ENCODE measurements around the genes ZNF816 and ZNF331.

GRCh38 chr19:52234431-52235233 lies 34.8 kb upstream of the ZNF766 start:
- PRO-cap = no peak

DNA sequence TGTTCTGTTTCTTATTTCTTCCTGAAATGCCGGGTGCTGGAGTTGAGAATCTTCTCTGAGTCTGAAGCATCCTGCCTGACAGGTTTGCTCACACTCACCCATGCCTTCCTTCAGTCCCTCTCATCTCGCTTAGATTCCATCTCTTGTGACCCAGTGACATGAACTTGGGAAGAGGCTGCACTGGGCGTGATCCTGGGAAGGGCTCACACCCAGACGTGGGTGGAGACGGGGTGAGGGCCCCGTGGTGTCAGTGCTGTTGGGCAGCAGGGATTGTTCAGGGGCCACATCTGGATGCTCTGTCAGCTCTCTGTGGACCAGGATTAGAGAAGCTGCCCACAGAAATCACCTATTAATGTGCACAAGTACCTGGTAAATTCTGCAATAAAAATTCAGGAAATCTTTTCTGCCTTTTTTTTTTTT lies 8.2 kb downstream of the ZNF766 start:
- PRO-cap = no peak

DNA sequence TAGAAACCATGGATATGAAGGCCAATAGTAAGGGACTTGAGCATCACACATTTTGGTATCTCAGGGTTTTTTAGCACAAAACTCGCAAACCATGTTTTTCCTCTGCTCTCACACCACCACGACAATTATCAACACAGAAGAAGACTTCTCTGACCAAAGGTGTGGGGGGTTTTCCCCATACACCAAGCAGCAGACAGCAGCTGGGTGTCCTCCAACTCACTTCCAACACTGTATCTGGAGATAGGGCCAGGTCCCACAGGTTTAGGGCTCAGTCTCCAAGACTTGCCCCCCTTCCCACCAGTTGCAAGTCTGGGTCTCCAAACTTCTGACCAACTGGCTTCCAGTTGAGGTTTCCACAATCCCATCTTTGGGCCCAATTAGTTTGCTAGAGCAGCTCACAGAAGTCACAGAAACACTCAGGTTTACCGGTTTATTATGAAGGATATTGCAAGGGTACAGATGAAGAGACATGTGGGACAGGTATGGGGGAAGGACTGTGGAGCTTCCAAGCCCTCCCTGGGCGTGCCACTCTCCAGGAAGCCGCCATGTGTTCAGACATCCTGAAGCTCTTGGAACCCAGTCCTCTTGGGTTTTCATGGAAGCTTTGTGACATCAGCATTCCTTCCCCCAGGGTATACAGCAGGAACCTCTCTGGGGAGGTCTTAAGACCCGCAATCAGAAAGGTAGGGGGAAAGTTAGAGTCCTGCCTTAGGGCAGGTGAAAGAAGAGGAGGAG lies 11.7 kb upstream of the ZNF480 start:
- PRO-cap = no peak

DNA sequence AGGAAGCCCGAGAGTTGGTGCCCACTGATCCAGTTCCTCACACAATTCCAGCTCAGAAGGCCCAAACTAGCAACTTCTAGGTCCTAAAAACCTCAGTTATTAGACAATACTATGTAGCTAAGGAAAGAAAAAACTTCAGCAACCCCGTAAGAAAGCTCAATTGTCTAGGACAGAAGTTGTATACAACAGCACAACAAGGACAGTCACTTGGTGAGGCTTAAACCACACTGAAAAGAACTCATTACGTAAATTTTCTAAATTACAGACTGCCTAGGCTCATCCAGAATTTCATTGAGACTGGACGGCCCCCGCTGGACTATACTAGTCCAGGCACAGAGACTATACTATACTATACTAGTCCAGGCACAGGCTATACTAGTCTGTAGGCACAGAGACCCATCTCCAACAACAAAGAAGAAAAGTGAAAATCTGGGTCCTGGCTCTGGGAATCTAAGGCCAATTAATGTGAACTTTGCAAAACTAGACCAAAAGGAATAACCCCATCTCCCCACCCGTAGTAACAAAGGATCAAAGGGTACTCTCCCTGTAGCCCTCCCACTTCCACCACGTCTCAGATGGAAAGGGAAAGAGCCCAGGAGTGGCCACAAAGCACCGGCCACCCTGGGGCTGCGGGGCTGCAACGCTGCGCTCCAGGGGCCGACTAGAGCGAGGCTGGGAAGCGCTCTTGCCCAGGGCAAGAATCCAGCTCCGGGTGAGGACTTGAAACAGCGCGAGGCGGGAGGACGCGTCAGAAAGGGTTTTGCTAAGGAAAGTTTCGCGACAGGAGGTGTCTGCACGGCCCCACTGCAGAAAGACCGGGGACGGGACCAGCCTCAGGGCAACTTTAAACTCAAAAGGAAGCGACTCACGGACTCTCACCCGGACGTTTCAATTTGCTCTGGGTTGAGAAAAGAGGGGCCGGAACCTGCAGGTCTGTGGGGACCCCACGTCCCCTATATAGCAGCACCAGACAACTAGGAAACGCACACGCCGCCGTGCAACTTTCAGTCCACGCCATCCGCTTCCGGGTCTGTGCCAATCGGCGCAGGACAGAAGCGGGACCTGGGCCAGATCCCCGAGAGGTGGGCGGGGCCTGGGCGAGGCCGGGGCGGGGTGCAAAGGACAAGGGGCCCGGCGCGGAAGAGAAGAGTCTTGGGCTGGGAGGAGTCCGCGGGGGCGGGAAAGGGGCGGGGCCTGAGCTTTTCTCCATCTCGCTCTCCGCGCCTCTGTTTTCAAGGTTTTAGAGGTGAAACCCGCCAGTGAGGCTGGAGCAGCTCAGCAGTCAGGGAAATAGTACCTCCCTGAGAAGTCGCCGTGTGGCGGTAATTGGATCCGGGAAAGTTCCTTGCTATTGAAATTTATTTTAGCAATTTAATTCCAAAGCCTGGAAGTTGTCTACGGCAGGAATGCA lies at the start of gene ZNF816:
Gene ZNF816, minus strand, starts transcription at position 1,034 of the 1,411 bp plus-strand sequence.
- PRO-cap = unidirectional peak, plus-strand start at position 574 of the sequence; bidirectional peak, plus-strand start at position 1,235 of the sequence, minus-strand start at position 1,026 of the sequence

GRCh38 chr19:53037050-53038211 lies 7.1 kb upstream of the ERVV-2 start:
- PRO-cap = no peak

GRCh38 chr19:53044887-53045105 lies 256 bp downstream of the ERVV-2 start:
- PRO-cap = no peak

DNA sequence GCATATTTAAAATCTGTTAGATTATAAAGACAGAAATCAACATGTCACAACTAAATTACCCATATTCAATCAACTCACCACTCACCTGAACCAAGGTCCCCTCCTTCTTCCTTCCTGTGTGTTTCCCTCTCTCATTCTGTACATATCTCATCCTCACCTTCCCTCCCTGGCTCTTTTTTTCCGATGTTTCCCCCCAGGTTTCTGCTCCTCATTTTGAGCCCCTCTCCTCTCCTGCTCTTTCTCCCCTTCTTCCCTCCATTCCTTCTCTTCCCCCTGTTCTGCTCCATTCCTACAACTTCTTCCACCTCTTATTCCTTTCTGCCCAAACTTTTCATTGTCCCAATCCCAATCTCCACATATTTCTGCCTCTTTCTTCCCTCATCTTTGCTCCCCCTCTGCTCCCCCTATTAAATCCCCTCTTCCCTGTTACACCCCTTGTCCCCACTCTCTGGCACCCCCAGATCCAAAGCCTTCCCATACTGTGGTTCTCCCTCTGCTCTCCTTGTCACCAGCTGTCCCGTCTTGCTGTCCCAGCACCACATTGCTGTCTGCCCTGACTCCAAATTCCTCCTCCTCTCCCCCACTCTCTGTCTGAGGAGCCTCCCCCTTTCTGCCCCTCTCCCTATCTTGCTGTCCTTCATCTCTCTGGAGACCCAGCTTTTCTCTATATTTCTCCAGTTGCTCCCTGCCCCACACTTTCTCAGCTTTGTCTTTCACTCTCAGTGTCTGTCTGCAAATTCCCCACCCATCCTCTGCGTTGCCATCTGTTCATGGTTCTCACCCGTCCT lies 13.4 kb downstream of the ZNF160 start:
- PRO-cap = no peak

DNA sequence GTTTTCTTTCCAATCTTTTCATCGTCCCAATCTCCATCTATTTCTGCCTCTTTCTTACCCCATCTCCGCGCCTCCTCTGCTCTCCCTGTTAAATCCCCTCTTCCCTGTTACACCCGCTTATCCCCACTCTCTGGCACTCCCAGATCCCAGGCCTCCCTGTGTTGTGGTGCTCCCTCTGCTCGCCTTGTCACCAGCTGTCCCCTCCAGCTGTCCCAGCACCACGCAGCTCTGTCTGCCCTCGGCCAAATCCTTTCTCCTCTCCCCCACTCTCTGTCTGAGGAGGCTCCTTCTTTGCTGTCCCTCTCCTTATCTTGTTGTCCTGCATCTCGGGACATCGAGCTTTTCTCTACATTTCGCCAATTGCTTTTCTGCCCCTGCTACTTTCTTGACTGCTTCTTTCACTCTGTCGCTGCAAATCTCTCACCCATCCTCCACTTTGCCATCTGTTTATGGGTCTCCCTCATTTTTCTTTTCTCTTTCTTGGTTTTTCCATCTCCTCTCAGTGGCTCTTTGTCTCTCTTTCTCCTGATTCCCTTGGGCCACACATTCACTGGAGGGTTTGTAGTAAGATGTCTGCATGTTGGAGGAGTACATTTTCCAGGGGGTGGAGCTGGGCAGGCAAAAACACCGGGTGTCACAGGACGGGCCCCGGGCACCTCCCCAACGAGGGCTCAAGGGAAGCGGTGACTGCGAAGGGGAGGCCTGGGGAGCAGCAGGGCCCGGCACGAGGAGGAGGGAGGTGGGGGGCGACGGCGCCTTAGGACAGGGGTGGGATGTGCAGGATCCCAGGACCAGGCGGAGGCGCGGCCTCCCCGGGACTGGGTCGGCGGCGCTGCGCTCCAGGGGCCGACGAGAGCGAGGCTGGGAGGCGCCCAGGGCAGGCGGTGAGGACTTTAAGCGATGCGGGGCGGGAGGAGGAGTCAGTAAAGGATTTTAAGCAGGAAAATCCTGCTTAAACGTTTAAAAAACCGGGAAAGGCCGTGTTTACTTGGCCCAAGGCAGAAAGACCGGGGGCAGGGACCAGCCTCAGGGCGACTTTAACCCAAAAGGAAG lies 717 bp downstream of the ZNF160 start:
- PRO-cap = unidirectional peak, plus-strand start at position 666 of the sequence; bidirectional peak, plus-strand start at position 794 of the sequence, minus-strand start at position 814 of the sequence

GRCh38 chr19:53396346-53396721 lies 1.4 kb downstream of the ZNF765 start:
- PRO-cap = no peak

DNA sequence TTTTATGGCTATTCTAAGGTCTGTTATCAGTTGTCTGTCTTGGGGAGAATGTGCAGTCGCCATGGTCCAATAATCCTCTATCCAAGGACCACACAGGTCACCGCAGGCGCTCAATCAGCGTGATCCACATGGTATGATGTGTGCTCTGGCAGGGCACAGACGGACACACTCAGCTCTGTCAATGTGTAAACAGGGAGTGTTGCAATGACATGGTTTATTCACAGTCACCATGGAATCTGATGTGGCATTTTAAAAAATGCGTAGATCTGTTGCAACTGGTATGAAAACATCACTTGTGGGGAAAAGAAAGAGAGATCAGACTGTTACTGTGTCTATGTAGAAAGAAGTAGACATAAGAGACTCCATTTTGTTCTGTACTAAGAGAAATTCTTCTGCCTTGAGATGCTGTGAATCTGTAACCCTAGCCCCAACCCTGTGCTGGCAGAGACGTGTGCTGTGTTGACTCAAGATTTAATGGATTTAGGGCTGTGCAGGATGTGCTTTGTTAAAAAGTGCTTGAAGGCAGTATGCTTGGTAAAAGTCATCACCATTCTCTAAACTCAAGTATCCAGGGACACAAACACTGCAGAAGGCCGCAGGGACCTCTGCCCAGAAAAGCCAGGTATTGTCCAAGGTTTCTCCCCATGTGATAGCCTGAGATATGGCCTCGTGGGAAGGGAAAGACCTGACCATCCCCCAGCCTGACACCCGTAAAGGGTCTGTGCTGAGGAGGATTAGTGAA lies 30.0 kb downstream of the ZNF813 start:
- PRO-cap = no peak

DNA sequence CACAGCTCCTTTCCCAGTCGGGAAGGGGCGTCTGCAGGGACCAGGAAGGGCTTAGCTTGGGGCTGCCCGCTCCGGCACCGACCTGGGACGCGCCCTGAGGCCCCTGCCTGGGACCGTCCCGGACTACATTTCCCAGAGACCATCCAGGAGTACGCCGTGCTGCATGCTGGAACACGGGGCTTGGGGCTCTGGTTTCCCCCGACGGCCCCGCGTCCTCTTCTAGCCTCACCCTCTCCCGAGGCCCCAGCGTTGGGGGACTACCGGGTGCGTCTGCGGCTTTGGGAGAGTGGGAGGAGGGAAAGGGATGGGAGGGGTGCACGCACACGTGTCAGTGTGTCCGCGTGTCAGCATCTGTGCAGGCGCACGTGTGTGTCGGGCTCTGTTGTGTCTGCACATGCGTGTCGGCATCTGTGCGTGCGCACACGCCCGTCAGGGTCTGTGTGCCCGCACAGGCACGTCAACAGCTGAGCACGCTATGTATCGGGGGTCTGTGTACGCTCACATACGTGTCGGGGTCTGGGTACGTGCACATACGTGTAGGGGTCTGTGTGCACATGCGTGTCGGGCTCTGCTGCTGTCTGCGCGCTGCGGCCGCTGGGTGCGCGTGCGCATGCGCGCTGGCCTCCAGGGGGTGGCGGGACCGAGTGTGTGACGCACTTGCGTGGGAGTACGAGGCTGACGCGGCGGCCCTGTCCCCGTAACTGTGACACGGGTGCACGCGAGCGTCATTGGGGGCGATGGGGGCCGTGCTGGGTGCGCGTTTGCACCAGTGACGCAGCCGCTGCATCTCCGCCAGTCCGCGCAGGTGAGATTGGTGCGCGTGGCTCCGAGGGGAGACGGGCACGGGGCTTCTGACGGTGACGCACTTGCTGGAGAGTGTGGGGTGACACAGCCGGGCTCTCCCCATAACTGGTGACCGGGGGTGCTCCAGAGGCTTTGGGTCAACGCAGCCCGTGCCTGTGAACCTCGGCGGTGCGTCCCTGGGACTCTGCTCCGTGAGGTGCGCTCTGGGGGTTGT lies at the start of gene ZNF331:
Gene ZNF331, plus strand, starts transcription at position 654 of the 1,018 bp plus-strand sequence.
- PRO-cap = bidirectional peak, plus-strand start at position 191 of the sequence, minus-strand start at position 96 of the sequence; bidirectional peak, plus-strand start at position 728 of the sequence, minus-strand start at position 587 of the sequence

DNA sequence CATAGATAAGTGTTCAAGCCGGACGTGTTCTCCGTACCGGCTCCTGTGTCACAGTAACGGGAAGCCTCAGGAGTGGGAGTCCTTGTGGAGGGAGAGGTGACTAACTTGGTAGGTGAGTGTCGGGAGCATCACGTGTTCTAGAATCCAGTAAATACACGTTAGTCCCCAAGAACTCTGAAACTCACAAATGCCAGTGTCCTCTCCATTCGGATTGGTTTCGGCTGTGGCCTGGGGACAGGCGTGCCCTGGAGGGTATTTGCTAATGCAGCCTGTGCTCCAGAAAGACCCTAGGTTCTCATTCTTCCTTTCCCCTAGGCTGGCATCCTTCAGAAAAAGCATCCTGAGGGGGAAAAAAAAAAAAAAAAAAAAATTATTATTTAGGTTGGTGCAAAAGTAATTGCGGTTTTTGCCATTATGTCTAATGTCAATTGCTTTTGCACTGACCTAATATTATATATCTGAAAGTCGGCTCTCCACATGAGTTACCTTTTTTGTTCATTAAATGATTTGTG lies 7.9 kb downstream of the ZNF331 start:
- PRO-cap = no peak

DNA sequence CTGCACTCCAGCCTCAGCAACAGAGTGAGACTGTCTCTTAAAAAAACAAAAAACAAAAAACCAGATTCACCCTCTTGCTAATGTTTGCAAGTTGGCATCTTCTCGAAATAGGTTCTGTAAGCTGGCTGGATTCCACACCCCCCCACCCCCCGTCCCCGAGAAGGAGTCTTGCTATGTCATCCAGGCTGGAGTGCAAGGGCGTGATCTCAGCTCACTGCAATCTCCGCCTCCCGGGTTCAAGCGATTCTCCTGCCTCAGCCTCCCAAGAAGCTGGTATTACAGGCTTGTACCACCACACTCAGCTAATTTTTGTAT lies 25.0 kb downstream of the ZNF331 start:
- PRO-cap = no peak

GRCh38 chr19:53574226-53574839 lies 36.4 kb downstream of the ZNF331 start:
- PRO-cap = no peak

DNA sequence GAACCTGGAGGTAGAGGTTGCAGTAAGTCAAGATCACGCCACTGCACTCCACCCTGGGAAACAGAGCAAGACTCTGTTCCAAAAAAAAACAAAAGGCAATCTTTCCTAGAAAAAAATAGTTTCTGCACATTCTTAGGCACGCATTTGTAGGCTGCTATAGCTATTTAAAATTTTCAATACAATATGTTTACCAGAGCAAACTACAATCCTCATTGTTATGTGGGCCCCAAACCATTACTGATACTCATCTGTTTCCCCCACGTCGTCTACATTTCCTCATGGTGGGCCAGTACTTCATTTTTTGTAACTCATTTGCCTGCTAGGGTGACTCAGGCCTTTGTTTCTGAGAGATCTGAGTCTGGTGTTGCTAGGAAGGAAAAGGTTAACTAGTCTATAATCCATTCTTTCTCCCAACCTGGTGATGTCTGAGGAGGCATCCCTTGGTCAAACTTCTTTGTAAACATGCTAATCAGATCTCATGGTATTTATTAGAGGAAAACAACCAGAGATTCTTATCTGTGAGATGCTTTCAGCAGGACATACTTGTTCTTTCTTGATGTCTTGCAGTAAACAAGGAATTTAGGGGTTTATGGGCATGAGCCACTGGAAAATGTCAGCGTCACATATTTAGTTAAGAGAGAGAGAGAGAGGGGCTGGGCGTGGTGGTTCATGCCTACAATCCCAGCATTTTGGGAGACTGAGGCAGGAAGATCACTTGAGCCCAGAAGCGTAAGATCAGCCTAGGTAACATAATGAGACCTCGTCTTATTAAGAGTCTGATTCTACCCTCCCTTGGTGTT lies 9.9 kb upstream of the DPRX start:
- PRO-cap = no peak

- PRO-cap = no peak
Measured at GRCh38 chr19:53851581-53852326, 15.9 kb upstream of the MYADM start.

- PRO-cap = no peak
Measured at GRCh38 chr19:54035828-54036254, 27.9 kb downstream of the VSTM1 start.

GRCh38 chr19:54191099-54191220 lies 148 bp upstream of the TSEN34 start:
- PRO-cap = bidirectional peak, plus-strand start at chr19:54191277, minus-strand start at chr19:54191173

DNA sequence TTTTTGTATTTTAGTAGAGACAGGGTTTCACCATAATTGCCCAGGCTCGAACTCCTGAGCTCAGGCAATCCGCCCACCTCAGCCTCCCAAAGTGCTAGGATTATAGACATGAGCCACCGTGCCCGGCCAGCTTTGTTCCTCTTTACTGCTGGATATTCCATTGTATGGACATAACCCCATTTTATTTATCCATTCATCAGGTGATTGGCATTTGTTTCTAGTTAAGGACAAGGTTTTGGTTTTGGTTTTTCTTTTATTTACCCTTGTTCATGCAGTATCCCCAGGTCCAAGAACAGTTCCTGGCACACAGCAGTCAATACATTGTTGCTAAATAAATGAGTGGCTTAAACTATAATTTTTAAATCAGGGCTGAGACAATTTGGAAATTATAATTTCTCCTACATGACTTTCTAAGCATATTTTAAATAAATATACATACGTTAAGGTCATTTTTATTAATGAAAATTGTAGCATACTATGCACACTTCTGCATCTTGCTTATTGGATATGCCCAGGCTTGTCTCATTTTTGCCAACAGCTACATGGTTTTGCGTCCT lies 4.0 kb upstream of the RPS9 start:
- PRO-cap = no peak

DNA sequence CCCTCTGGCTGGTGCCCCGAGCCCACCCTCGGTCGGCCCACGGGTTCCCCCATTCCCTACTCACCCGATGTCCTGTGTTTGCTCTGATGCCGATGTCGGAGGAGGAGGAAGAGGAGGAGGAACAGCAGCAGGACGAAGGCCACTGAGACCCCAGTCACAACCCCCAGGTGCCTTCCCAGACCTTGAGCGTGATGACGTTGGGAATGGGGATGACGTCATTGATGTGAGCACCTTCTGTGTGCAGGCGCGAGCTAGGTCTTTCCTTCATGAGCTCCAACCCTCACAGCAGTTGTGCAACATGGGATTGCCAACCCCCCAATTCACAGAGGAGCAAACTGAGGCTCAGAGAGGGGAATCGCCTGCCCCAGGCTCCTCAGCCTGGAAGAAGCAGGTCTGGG lies 4.3 kb downstream of the LILRB5 start:
- PRO-cap = no peak